ENCODE results near the gene ERICH6B.

GRCh38 chr13:44106290-44106974 lies 54.6 kb downstream of the SMIM2 start:
- PRO-cap = no peak

DNA sequence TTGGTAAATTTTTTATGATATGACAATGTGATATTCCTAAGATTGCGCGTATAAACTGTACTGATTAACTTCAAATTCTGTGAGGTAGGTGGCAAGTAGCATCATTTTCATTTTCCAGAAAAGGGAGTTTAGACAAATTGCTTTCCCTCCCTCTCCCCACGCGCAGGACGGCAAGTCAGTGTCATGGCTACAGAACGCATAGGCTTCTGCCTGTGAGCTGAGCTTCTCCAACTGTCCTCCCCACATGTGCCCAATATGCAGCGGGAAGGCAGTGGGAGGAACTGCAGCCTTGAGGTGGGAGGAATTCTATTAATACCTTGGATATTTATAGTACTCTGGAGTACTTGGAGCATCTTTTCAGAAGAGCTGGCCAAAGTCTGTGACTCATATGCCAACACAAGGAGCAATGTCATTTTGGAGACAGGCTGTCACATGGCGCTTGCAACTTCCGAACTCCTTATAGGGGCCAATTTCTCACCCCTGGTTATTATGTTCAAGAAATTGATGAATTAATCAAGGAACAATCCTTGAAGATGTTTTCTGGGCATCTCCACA lies 32.6 kb downstream of the SMIM2 start:
- PRO-cap = no peak

DNA sequence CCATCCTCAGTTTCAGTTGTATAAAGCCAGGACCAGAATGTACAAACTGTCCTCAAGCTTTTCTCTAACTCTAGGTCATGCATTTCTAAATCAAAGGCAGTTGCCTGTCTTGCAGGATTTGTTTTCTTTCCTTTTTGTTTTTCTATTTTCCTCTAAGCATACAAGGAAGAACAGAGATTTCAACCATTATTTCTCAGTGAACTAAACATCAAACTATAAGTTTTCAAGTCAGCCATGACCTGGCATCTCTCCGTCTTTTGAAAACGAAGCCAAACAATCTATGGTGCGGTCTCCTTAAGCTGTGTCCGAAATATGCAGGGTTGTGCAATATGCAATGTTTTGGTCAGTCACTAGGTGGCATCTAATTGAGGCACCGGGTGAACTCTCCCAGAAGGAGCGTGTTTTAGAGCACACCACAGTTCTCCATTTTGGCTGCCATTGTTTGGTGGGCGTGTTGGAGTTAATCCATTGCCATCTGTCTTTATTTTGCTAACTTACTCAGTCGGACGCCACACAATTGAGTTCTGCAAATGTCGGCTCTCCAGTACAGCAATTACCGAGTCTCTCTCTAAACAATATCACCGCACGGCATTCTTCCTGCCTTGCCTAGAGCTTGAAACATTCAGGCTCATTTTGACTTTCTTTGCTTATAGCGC lies 30.3 kb upstream of the SMIM2 start:
- PRO-cap = no peak

GRCh38 chr13:44422505-44423303 lies 49.1 kb downstream of the SERP2 start:
- PRO-cap = no peak

DNA sequence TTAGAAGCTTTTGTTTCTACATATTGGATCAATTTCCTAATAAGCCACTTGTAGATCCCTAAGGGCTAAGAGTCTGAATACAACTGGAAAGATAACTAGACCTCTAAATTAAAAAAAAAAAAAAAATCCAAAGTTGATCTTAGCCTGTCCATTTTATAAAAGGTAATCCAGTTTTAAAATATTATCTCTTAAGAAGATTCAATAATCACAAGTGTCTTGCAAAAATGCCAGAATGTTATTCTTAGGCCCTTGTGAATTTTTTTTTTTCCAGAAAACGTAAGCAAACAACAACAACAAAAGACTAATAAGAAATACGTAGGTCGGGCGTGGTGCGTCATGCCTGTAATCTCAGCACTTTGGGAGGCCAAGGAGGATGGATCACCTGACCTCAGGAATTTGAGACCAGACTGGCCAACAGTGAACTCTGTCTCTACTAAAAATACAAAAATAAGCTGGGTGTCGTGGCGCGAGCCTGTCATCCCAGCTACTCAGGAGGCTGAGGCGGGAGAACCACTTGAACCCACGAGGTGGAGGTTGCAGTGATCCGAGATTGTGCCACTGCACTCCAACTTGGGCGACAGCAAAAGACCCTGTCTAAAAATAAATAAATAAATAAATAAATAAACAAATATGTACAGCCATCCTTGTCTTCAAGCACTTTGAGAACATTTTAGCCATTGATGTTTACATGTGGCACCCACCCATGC lies 21.0 kb downstream of the TSC22D1 start:
- PRO-cap = no peak

DNA sequence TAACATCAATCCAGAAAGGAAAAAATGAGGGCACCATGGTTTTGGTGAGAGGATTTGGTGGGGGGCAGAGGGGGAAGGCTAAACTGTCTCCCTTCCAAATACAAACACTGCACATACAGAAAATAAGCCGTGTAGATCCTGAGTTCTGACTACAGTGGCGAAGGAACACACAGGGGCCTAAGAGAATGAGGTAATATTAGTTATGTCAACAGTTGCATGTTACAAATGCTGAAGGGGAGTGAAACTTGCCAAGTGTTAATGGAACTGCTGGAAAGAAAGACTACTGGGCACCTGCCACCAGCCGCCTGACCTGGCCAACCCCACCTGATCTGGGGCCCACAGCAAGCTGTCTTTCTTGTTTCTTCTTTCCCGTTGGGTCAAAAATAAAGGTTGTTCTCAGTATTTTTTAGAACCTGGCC lies 183.8 kb upstream of the TSC22D1 start:
- PRO-cap = no peak

DNA sequence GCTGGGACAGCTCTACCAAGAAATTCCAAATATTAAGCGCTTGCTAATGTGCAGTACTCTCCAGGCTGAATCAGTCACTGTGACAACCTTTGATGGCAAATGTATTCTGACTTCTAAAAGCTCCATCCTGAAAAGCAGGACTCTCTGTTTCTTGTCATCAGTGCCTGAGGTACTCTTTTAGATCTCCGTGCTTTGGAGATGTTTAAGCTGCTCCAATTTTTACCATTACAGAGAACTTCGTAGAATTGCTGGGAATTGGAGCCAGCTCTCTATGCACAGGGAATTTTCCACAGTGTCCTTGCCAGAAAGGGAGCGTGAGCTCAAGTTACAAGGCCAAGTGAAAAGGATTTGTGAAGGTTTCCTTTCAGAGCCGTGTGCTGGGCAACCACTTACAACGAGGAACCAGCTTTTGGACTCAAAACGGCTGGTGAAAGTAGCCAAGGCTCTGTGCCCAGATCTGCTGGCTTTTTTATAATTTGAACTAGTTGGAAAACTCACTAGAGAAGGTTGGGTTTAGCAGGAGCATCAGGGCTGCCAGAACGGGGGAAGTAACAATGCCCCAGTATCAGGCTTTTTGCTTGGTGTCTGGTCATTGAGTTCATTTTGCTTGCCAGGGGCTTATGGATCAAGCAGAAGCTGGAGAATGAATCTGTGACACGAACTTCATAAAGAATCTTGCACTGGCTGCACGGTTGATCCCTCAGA lies 82.5 kb downstream of the NUFIP1 start:
- PRO-cap = no peak

- PRO-cap = no peak
These were observed 27.3 kb downstream of the GPALPP1 start for GRCh38 chr13:45016618-45017084.

- PRO-cap = no peak
These were observed 65.1 kb upstream of the GTF2F2 start for GRCh38 chr13:45055015-45055730.

DNA sequence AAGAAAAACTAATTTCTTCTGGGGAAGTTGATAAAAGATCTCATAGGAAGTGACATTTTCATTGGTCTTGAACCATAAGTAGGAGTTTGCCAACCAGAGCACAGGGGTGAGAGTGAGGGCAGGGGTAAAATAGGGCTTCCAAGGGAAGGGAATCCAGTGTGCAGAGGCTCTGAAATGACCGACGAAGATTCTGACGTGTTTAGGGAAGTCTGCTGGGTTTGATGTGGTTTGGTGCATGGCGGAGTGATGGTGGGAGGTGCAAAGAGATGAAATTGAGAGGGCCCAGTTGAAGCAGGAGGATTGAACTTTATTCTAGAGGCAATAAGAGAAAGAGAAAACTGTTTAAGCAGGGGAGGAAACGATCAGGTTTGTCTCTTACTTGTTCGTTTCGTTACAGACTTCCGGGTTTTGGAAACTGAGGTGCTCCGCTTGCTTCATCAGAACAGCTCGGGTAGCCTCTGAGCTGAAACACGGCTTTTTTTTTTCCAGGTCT lies 659 bp upstream of the GTF2F2 start:
- PRO-cap = no peak

DNA sequence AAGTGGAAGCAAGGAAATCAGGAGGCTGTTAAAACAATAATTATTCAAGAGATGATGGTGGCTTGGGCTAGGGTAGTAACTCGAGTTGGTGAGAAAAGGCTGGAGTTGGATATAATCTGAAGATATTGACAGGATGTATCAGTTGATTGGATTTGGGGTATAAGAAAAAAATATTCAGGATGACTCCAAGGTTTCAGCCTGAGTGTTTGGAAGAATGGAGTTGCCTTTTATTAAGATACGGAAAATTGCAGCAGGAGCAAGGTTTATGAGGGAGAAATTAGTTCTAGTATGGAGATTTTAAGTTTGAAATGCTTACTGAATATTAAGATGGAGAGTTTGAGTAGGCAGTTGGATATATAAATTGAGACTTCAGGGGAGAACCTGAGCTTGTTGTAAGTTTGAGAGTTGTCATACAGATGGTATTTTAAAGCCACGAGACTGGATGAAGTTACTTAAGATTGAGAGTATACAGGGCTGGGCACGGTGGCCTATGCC lies 10.2 kb downstream of the GTF2F2 start:
- PRO-cap = no peak

DNA sequence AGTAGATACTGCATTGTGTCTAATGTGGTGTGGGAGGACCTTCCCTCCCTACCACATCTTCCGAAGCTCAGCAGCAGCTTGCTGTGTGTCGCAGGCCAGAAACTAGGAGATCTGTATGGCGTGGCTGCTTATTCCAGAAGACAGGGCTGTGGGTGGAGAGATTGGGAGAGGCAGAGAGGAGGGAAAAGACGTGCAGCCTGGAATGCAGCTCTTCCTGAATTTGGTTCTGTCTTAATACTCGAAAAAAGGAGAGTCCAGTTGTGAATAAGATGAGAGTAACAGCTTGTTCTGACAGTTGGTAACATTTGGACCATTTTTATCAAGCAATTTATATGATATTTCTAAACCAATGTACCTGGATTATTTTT lies 23.2 kb downstream of the GTF2F2 start:
- PRO-cap = no peak

- PRO-cap = no peak
These were observed 36.6 kb downstream of the GTF2F2 start for GRCh38 chr13:45156722-45157449.

- PRO-cap = no peak
These were observed 2.3 kb downstream of the TPT1 start for GRCh38 chr13:45338499-45339216.

GRCh38 chr13:45371733-45372280 lies 30.8 kb upstream of the TPT1 start:
- PRO-cap = no peak

DNA sequence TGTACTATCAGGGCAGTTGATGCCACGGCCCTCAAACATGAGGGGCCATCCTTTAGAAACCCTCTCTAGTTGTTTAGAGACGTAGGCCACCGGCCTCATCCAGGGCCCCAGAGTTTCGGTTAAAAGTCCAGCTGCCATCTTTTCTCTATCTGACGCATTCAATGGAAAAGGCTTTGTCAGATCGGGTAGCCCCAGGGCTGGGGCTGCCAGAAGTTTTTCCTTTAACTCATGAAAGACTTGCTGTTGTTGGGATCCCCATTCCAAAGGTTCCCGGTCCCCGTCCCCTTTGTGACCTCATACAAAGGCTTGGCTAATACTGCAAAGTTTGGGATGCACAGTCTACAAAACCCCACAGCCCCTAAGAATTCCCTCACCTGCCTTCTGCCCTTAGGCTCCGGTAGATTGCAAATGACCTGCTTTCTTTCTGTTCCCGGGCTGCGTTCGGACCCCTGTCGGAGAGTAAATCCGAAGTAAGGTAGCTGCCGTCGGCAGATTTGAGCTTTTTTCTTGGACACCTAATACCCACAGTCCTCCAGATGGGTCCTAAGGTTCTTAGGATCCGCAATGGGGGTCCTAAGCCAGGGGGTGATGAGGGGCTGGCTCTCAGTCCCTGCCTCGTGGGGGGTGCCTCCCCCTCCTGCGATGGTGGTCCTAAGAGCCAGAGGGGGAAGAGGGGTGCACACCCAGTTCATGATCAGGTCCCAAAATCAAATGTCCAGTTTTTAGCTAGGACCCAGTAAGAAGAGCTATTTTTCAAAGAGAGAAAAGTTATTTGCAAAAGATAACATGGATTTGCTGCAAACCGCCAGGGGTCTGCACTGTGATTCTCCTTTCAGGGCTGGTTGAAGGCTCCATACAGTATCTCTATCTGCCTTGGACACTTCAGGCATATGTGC lies 34.6 kb downstream of the SLC25A30 start:
- PRO-cap = no peak

GRCh38 chr13:45416660-45417210 lies 1.4 kb downstream of the SLC25A30 start:
- PRO-cap = no peak

DNA sequence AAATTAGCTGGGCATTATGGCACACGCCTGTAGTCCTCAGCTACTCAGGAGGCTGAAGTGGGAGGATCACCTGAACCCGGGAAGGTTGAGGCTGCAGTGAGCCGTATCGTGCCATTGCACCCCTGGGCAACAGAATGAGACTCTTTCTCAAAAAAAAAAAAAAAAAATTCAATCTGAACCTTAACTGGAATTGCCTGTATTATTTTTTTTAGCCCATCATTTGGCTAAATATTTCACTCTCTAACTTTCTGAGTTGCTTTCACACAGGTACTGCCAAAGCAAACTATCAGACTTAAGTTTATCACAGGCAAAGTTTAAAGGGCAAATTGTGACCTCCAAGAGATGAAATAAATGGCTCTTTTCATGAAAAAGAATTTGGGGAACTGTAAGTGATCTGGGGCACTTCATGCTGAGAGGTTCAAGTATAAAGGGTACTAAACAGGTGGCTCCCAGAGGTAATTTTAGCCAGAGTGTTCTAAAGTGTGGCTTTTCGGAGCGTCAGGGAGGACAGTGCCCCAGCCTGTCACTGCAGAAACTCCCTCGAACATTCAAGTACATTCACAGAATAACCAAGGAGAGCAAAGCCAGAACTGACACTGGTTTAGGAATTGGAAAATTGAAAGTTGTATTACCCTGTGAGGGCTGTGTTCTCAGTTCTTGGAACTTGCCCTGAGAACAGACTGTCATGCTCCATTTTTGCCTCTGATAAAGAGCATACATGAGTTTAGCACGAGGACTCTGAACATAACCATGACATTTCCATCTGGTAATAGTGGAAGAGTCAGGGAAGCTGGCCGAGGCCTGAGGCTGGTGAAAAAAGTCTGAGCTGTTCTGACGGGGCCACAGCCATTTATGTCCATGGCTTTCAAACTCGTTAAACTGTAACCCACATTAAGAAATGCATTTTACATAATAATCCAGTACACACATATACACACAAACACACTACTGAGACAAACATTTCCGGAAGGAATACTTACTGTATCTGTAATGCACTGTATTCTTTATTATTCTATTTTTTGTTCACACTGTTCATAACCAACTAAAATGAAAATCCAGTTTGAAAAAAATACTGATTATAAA lies 15.1 kb upstream of the SLC25A30 start:
- PRO-cap = no peak

GRCh38 chr13:45500514-45500983 lies 35.8 kb downstream of the COG3 start:
- PRO-cap = no peak

DNA sequence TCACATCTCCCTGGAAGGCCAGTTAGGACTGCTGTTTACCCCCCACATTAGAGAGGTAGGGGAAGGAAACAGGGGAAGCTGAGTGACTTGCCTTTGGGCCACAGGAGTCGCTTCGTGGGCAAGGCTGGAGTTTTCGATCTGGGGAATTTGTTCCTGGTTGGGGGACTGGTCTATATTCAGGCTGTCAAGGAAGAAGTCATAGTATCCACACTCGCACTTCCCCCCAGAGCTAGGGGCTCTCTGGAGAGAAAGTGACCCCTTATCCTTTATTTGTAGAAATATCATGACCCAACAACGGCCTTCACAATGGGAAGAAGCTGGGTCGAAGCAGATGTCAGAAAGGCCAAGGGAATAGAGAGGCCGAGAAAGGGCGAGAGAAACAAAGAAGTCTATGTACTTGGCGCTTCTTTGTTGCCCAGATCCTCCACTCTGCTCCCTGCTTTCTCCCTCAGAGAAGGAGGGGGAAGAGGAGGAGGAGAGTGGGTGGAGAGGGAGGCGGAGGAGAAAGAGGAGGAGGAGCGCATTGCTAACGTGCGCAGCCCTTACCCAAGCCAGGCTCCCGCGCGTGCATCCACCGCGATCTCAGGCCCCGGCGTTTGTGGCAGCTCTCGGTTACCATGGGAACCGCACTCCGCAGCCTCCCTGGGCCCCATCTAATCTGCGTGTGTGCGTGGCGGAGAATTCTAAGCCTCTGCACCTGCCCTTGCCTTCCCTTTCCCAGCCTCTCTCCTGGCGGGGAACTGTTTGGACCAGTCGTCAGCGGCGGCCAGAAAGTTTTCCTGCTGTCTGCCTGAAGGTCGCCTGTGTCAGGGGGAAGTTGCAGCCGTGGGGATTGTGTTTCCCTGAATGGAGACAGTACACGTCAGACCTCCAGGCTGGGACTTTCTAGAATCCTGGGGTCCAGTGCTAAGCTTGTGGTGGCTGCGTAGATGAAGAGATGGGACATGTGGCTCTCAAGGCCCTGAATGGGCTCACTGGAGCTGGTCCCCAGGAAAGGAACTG lies at the start of gene ERICH6B:
TSS of gene ERICH6B (minus strand) at position 601 of the 1,002 bp plus-strand sequence.
- PRO-cap = no peak

Data from SEM (cell line).